Tibial nerve (tissue), 3 donors: ENCODE data around the genes ACR and RABL2B.

- PRO-cap: no peak
- RAMPAGE, long total RNA, 3 experiments: no peak in any of the 3 experiments
These were observed at the start of gene ACR for GRCh38 chr22:50737817-50738428. Gene ACR (plus strand): TSS chr22:50738204.

- PRO-cap: bidirectional peak, plus-strand start at chr22:50783785, minus-strand start at chr22:50783660
- RAMPAGE, long total RNA, 3 experiments: start-site peak on the plus strand in 3 of 3 experiments, at chr22:50783773-50783826 at its widest, 58 to 170 reads per replicate; start-site peak on the minus strand in 3 of 3 experiments, at chr22:50783608-50783671 at its widest, 47 to 221 reads per replicate
These were observed at the start of gene RABL2B for GRCh38 chr22:50783358-50783986. Gene RABL2B (minus strand): TSS chr22:50783636.